Measurements from ENCODE around the gene SIPA1L1.

- RRBS: no CpG with 5 or more reads among the region's 5 CpGs
CAGE:
- cytosol, long polyA plus RNA: no peak
- long polyA plus RNA: no peak
- nucleus, long polyA plus RNA: no peak
These were observed 124.1 kb downstream of the PCNX1 start for GRCh38 chr14:71031395-71031756.

- RRBS: no CpG with 5 or more reads among the region's 8 CpGs
CAGE:
- cytosol, long polyA plus RNA: no peak
- long polyA plus RNA: no peak
- nucleus, long polyA plus RNA: no peak
These were observed 203.5 kb upstream of the SIPA1L1 start for GRCh38 chr14:71116491-71117392.

DNA sequence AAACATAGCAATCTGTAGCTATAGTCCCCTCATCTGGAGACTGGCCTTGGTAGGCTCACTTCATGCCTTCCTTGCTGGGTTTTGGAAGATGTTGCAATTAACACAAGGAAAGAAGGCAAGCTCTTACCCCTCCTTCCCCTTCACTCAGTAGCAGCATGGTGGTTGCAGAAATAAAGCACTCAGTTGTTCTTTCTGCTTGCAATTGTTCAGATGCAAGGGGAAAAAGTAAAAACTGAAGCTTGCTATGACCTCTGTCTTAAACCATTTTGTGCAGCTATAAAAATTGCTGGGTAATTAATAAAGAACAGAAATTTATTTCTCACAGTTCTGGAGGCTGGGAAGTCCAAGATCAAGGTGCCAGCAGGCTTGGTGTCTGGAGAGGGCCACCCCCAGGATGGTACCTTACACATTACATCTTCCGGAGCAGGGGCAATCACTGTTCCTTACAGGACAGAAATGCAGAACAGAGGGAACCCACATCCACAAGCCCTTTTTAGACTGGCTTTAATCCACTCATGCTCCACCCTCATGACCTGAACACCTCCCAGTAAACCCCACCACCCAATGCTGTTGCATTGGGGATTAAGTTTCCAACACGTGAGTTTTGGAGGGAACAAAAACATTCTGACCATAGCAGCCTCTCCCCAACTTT, 177.4 kb upstream of the SIPA1L1 start:
- RRBS: no CpG with 5 or more reads among the region's 2 CpGs
CAGE:
- cytosol, long polyA plus RNA: no peak
- long polyA plus RNA: no peak
- nucleus, long polyA plus RNA: no peak

DNA sequence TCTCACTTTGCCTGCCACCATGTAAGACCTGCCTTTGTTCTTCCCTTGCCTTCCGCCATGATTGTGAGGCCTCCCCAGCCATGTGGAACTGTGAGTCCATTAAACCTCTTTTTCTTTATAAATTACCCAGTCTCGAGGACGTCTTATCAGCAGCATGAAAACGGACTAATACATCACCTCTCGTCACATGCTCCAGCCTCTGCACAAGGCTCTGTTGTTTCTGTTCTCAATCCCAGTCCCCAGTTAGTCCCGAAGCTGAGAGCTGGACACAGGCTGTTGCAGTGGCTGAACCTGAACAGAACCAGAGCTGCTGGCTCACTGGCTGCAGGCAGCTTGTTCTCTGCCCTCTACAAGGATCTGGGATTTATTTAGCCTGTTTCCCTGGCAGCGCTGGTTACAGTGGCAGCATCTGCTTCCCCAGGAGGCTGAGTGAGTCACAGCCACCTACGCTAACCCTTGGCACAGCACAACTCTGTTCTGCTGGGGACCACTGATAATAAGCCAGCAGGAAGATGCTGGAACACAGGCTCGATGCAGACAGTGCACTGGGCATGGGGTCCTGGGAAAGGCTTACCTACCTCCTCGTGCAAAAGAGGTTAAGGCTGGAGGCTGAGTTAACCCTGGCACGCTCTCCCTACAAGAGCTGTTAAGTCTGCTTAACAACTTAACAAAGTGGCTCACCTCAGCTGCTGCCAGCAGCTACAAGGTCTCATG, 113.5 kb upstream of the SIPA1L1 start:
- RRBS: no CpG with 5 or more reads among the region's 11 CpGs
CAGE:
- cytosol, long polyA plus RNA: no peak
- long polyA plus RNA: no peak
- nucleus, long polyA plus RNA: no peak

- RRBS: 2% methylated on average over 27 of the region's 63 CpGs
CAGE:
- cytosol, long polyA plus RNA: start-site peak on the plus strand at chr14:71320420-71320492, 40 and 73 reads in 2 replicates
- long polyA plus RNA: start-site peak on the plus strand at chr14:71320407-71320518, 66 and 87 reads in 2 replicates
- nucleus, long polyA plus RNA: start-site peak on the plus strand at chr14:71320446-71320508, 50 and 64 reads in 2 replicates
These were observed at the start of gene SIPA1L1 for GRCh38 chr14:71320032-71320830. Gene SIPA1L1, plus strand, starts transcription at chr14:71320476.

DNA sequence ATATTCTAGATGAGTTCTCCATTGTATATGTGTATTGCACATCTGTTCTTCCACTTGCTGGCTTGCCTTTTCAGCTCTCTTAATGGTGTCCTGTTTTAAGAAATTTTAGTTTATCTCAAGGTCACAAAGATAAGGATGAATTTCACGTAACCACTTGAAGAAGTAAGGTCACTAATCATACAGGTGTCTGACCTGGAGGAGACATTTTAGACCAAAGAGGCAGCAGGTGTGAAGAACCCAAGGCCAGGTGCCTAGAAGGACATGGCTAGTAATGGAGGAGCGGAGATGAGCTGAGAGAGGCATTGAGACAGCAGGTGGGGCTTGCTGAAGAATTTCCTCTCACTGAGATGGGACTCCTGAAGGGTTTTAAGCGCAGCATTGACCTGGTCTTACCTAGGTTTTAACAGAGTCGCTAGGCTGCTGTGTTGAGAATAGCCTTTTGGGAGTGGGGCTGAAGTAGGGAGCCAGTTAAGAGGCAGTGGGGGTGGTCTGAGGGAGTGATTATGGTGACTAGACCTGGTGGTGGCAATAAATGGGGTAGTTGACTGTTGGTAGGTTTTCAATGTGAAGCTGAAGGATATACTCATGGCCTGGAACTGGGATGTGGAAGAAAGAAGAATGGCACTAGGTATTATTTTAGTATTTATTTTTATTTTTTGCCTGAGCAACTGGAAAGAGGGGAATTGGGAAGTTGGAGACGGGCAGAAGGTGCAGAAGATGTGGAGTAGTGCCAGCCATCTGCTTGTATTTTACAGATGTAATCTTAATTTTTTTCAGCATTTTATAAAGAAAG, 33.1 kb downstream of the SIPA1L1 start:
- RRBS: no CpG with 5 or more reads among the region's 5 CpGs
CAGE:
- cytosol, long polyA plus RNA: no peak
- long polyA plus RNA: no peak
- nucleus, long polyA plus RNA: no peak

DNA sequence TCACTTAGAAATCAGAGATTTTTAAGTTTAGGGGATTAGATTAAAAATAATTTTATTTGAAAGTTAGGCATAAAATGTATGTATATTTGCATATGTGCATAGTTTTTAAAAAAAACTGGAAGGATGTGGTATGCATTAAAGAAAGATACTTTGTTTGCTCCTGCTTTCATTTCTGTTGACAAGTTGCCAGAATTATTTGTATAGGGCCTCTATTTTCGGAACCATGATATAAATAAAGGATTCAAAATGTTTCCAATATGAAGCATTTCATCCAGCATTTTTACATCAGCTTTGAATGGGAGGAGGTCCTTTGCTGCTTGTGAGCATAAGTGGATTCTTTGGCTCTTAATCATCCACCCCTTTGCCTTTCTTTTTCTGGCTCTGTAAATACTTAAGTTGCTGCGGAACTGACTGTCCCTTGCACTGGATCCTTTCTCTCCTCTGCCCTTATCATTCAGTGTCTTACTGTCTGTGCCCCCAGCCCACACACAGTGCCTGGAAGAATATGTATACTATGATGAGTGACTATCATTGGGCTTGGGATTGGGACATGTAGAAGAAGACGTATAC, 254.6 kb downstream of the SIPA1L1 start:
- RRBS: no CpG with 5 or more reads among the region's 3 CpGs
CAGE:
- cytosol, long polyA plus RNA: no peak
- long polyA plus RNA: no peak
- nucleus, long polyA plus RNA: no peak

GRCh38 chr14:72332921-72333389, 400.7 kb downstream of the RGS6 start:
- RRBS: no CpG with 5 or more reads among the region's 5 CpGs
CAGE:
- cytosol, long polyA plus RNA: no peak
- long polyA plus RNA: no peak
- nucleus, long polyA plus RNA: no peak

DNA sequence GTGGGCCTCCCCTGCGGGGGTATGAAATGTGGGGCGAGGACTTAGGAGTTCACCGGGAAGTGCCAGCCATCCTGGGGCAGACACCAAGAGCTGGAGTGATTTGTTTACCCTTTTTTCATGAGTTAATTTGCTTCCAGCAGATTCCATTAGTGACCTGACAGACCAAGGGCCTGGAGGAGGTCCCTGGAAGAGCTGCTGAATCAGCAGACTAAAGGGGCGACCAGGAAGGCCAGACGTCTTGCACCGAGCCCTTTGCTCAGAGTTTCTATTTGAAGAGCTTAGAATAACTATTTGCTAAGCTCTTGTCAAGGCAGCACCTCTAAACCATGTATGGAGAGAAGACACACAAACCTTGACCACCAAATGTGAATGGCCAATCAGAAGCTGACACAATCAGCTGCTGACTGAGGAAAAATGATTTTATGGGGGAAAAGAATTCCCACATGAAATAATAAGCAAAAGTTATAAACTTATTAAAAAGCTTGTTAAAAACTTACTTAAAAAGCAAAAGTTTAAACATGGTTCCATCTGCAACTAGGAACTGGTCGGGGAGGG, 37.0 kb downstream of the DPF3 start:
- RRBS: no CpG with 5 or more reads among the region's 7 CpGs
CAGE:
- cytosol, long polyA plus RNA: no peak
- long polyA plus RNA: no peak
- nucleus, long polyA plus RNA: no peak

- RRBS: 2% methylated on average over 5 of the region's 41 CpGs
CAGE:
- cytosol, long polyA plus RNA: no peak
- long polyA plus RNA: no peak
- nucleus, long polyA plus RNA: no peak
These were observed 1.6 kb downstream of the DPF3 start for GRCh38 chr14:72892156-72892811.

DNA sequence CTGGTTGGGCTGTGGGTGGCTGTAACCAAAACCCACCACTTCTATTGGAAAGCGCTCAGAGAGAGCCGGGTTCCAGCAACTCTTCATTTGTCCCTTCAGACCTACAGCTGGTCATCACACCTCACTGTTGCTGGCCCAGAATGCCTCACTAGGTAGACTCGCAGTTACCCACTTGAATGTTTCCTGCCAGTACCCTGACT, 33.6 kb downstream of the DCAF4 start:
- RRBS: 97% methylated on average over 2 of the region's 3 CpGs
CAGE:
- cytosol, long polyA plus RNA: no peak
- long polyA plus RNA: no peak
- nucleus, long polyA plus RNA: no peak

DNA sequence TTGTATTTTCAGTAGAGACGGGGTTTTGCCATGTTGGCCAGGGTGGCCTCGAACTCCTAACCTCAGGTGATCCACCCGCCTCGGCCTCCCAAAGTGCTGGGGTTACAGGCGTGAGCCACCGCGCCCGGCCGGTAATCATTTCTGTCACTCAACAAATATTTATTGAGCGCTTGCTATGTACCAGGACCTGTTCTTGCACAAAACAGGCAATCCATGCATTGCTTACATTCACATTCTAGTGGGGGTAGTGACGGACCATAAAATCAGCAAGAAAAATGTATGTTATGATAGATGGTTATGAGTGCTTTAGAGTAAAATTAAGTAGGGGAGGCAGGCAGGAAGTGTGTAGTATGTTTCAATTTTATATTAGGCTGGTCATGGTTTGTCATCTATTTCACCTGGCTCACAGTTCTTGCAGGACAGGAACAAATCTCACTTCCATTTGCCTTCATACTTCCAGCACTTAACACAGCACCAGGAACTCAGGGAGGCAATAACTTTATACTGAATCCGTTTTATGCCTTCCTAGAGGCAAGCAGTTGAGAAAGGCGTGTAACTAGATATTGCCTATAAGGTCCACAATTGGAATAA, 910 bp upstream of the RBM25 start:
- RRBS: no CpG with 5 or more reads among the region's 13 CpGs
CAGE:
- cytosol, long polyA plus RNA: no peak
- long polyA plus RNA: no peak
- nucleus, long polyA plus RNA: no peak

DNA sequence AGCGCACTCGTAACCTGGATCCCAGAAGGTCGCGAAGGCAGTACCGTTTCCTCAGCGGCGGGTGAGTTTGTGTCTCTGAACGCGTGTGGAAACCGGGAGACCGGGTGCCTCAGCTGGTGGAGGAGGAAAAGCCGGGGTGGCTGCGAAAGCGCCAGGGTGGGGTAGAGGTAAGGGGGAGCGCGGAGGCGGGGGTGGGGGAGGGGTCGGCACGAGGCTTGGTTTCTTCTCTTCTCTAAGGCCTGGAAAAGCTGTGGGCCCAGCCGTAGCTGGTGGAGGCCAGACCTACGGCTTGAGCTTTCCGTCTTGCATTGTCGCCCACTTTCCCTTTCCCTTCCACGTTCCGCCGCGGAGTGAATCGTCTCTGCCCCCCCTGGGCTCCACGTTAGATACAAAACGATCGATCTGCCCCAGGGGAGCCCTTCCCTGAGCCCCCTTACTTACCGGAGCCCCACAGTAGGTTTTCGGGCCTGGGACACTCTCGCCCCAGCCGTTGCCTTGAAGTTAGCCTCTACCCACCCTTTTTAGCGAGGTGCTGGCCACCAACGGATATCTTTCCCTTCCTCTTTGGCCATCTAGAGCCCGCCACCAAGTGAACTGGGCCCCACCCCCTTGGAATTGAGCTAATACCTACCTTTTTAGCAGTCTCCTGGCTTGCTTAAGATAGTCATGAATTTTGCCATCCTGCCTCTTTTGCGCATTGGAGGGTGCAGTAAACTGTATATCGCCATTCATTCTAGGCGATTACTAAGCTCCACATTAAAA, 492 bp downstream of the RBM25 start:
- RRBS: no CpG with 5 or more reads among the region's 41 CpGs
CAGE:
- cytosol, long polyA plus RNA: no peak
- long polyA plus RNA: no peak
- nucleus, long polyA plus RNA: no peak

GRCh38 chr14:73168261-73168728, 32.0 kb downstream of the PSEN1 start:
- RRBS: no CpG with 5 or more reads among the region's 10 CpGs
CAGE:
- cytosol, long polyA plus RNA: no peak
- long polyA plus RNA: no peak
- nucleus, long polyA plus RNA: no peak

DNA sequence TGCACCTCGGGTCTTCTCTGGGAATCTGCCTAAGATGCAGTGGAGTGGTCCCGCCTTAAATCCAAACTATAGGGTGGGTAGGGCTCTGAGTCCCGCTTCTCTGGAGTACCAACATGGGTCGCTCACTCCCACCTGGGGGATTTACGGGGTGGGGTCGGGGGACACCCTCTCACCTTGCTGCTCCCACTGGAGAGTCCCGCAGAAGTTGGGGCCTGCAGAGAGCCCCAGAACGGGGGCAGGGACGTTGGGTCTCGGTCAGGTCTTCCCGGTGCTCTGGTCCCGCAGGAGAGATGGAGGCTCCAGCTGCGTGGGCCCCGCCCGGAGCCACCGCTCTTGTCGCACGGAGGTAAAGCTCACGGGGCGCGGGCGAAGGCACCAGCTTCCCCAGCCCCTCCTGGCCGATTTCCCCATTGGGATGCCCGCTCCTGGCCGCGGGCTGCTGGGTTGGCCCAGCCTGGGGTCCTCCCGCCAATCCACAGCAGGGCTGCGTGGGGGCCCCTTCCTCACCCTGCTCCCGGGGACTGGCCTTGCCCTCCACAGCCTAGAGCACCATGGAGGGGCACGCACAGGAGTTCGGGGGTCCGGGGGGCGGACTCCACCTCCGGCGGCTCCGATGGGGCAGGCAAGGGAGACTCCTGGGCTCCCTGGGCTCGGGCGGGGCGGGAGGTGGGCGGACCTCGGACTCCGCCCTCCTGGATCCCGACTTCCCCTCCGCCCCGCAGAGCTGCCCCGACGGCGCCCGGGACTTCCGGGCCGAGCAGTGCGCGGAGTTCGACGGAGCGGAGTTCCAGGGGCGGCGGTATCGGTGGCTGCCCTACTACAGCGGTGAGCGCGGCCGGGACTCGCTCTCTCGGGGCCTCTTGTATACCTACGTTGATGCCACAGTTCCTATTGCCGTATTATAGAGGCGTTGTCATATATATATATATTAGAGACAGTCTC, 8.3 kb downstream of the PAPLN start:
- RRBS: 13% methylated on average over 21 of the region's 68 CpGs
CAGE:
- cytosol, long polyA plus RNA: no peak
- long polyA plus RNA: no peak
- nucleus, long polyA plus RNA: no peak

- RRBS: no CpG with 5 or more reads among the region's 3 CpGs
CAGE:
- cytosol, long polyA plus RNA: no peak
- long polyA plus RNA: no peak
- nucleus, long polyA plus RNA: no peak
These were observed 69.3 kb downstream of the PAPLN start for GRCh38 chr14:73306581-73307090.

GRCh38 chr14:73405423-73405725, 53.0 kb downstream of the NUMB start:
- RRBS: no CpG with 5 or more reads among the region's 2 CpGs
CAGE:
- cytosol, long polyA plus RNA: no peak
- long polyA plus RNA: no peak
- nucleus, long polyA plus RNA: no peak

DNA sequence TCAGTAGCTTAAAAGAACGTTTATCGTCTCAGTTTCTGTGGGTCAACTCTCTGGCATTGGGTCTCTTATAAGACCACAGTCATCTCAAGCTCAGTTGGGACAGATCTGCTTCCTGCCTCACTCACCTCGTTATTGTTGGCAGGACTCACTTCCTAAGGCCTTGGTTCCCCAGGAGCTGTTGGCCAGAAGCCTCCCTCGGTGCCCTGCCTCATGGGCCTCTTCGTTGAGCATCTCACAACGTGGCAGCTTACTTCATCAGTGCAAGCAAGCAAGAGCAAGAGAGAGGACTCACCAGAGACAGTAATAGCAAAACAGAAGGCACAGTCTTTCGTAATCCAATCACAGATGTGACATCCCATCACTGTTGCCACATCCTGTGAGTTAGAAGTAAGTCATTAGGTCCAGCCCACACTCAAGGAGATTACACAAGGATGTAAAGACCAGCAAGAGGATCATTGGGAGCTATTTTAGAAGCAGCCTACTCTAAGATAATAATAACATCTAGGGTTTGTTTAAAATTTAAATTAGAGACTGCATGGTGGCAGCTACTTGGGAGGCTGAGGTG, 5.1 kb upstream of the NUMB start:
- RRBS: no CpG with 5 or more reads among the region's 7 CpGs
CAGE:
- cytosol, long polyA plus RNA: no peak
- long polyA plus RNA: start-site peak on the minus strand centred at position 261 of the sequence, 59 bp wide, 56 and 60 reads in 2 replicates
- nucleus, long polyA plus RNA: no peak

DNA sequence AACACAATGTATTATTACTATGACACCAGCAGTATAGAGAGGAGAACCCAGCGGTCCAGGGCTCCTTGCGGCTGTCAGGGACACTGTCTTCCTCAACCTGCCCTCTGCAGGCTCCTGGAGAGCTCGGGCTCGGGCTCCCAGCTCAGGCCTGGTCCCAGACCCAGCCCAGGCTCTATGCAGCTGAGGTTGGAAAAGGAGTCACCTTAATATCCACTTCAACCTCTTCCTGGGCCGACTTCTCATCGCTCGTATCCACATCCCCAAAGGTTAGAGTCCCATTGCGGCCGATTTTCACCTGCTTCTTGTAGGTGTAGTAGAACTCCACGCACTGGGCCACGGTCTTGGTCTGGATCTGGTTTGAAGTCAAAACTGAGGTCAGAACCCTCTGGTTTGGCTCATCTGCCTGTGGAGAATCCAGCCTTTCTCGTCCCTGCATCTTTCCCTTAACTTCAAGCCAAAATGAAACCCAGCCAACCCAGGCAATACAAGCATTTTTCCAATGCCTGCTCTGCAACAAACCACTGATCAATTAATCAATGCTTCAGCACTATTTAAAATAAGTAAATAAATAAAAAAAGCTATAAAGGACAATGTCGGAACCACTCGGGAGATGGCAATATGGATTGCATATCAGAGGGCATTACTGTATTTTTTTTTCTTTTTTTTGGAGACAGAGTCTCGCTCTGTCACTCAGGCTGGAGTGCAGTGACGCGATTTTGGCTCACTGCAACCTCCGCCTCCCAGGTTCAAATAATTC, 8.5 kb upstream of the PNMA1 start:
- RRBS: no CpG with 5 or more reads among the region's 18 CpGs
CAGE:
- cytosol, long polyA plus RNA: no peak
- long polyA plus RNA: no peak
- nucleus, long polyA plus RNA: no peak

GRCh38 chr14:73725387-73726507, 11.6 kb upstream of the PNMA1 start:
- RRBS: no CpG with 5 or more reads among the region's 14 CpGs
CAGE:
- cytosol, long polyA plus RNA: no peak
- long polyA plus RNA: no peak
- nucleus, long polyA plus RNA: no peak

Data from IMR-90 (cell line).